ENCODE measurements around a stretch of chr12.

DNA sequence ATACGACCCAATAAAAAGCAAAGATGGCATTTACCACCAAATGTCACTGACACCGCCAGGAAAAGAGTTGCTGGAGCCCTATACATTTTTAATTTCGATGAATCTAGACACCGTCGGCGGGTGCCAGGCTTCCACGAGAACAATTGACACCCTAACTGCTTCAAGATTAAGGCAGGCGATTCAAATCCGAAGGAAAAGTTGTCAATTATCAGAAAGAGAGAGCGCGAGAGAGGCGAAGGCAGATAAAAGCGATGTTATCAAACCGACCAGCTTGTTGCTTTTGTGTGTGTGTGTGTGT is 1.5 kb downstream of the MED13L start:
- RRBS, 2 experiments = no CpG with 5 or more reads among the region's 14 CpGs
CAGE:
- cytosol, long polyA minus RNA = no peak
- cytosol, long polyA plus RNA = no peak
- long polyA plus RNA = no peak
- nucleus, long polyA minus RNA = no peak
- nucleus, long polyA plus RNA = no peak

- RRBS, 2 experiments = no CpG with 5 or more reads among the region's 8 CpGs
CAGE:
- cytosol, long polyA minus RNA = no peak
- cytosol, long polyA plus RNA = no peak
- long polyA plus RNA = no peak
- nucleus, long polyA minus RNA = no peak
- nucleus, long polyA plus RNA = no peak
These were observed 4.9 kb upstream of the MED13L start for GRCh38 chr12:116282386-116282843.

- RRBS, 2 experiments = no CpG with 5 or more reads among the region's 18 CpGs
CAGE:
- cytosol, long polyA minus RNA = no peak
- cytosol, long polyA plus RNA = no peak
- long polyA plus RNA = no peak
- nucleus, long polyA minus RNA = no peak
- nucleus, long polyA plus RNA = no peak
These were observed 108.2 kb upstream of the MED13L start for GRCh38 chr12:116385545-116386287.

DNA sequence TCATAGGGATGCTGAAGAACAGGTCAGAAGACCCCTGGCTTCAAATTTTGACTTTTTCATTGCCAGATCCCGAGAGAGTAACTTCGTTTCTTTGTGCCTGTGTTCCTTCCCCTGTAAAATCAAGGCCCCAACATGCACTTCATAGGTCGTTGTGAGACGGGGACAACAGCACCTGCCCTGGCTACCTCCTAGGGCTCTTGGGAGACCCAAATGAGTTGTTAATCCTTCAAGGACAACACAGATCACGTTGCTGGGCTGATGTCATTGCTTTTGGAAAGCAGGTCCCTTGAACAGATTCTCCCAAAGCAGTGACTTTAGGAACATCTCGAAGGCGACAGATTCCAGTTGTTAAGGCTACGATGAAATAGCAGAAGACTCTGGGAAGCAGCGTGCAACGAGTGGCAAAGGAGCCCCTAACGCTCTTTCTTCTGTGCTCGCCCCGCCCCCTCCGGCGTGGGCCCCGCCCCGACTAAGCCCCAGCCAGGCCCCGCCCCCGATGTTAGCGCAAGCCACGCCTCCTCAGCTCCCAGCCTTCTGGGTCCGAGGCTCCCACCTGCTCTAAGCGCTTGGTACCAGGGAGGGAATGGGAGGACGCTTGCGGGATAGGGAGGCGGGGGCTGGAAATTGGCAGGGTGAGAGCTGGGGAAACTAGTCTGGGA is 26.2 kb upstream of the MAP1LC3B2 start:
- RRBS, 2 experiments = no CpG with 5 or more reads among the region's 26 CpGs
CAGE:
- cytosol, long polyA minus RNA = no peak
- cytosol, long polyA plus RNA = no peak
- long polyA plus RNA = no peak
- nucleus, long polyA minus RNA = no peak
- nucleus, long polyA plus RNA = no peak

- RRBS, 2 experiments = no CpG with 5 or more reads among the region's 3 CpGs
CAGE:
- cytosol, long polyA minus RNA = no peak
- cytosol, long polyA plus RNA = no peak
- long polyA plus RNA = no peak
- nucleus, long polyA minus RNA = no peak
- nucleus, long polyA plus RNA = no peak
These were observed 35.3 kb downstream of the MAP1LC3B2 start for GRCh38 chr12:116594509-116594780.

GRCh38 chr12:116620281-116620776 is 61.1 kb downstream of the MAP1LC3B2 start:
- RRBS, 2 experiments = no CpG with 5 or more reads among the region's 8 CpGs
CAGE:
- cytosol, long polyA minus RNA = no peak
- cytosol, long polyA plus RNA = no peak
- long polyA plus RNA = no peak
- nucleus, long polyA minus RNA = no peak
- nucleus, long polyA plus RNA = no peak

GRCh38 chr12:116665646-116666113 is 72.2 kb downstream of the SPRING1 start:
- RRBS, 2 experiments = 93 to 94% methylated on average over 4 of the region's 12 CpGs
CAGE:
- cytosol, long polyA minus RNA = no peak
- cytosol, long polyA plus RNA = no peak
- long polyA plus RNA = no peak
- nucleus, long polyA minus RNA = no peak
- nucleus, long polyA plus RNA = no peak

DNA sequence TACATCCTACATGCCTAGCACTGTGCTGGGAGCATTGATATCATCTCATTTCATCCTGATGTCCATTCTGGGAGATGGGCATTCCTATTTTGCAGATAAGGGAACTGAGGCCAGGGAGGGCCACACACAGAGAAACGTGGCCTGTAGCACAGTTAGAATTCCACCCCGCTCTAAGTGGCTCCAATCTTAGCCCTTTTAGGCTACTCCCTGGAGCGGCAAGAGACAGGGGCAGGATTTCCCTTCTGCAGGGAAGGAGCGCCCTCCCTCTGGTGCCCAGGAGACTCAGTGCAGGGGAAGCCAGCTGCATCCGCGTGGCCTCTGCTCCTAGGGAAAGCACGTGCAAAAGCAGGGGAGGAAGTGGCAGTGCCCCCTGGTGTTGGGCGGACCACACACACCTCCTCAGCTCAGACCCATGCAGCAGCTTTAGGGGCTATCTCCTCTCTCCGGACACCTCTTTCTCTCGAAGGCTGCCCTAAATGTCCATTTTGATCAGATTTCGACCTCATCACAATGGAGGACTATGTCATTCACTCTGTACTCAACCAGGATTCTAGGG is 50.0 kb downstream of the SPRING1 start:
- RRBS, 2 experiments = no CpG with 5 or more reads among the region's 11 CpGs
CAGE:
- cytosol, long polyA minus RNA = no peak
- cytosol, long polyA plus RNA = no peak
- long polyA plus RNA = no peak
- nucleus, long polyA minus RNA = no peak
- nucleus, long polyA plus RNA = no peak

- RRBS, 2 experiments = no CpG with 5 or more reads among the region's 16 CpGs
CAGE:
- cytosol, long polyA minus RNA = no peak
- cytosol, long polyA plus RNA = no peak
- long polyA plus RNA = no peak
- nucleus, long polyA minus RNA = no peak
- nucleus, long polyA plus RNA = no peak
These were observed 44.6 kb downstream of the SPRING1 start for GRCh38 chr12:116693164-116693758.

DNA sequence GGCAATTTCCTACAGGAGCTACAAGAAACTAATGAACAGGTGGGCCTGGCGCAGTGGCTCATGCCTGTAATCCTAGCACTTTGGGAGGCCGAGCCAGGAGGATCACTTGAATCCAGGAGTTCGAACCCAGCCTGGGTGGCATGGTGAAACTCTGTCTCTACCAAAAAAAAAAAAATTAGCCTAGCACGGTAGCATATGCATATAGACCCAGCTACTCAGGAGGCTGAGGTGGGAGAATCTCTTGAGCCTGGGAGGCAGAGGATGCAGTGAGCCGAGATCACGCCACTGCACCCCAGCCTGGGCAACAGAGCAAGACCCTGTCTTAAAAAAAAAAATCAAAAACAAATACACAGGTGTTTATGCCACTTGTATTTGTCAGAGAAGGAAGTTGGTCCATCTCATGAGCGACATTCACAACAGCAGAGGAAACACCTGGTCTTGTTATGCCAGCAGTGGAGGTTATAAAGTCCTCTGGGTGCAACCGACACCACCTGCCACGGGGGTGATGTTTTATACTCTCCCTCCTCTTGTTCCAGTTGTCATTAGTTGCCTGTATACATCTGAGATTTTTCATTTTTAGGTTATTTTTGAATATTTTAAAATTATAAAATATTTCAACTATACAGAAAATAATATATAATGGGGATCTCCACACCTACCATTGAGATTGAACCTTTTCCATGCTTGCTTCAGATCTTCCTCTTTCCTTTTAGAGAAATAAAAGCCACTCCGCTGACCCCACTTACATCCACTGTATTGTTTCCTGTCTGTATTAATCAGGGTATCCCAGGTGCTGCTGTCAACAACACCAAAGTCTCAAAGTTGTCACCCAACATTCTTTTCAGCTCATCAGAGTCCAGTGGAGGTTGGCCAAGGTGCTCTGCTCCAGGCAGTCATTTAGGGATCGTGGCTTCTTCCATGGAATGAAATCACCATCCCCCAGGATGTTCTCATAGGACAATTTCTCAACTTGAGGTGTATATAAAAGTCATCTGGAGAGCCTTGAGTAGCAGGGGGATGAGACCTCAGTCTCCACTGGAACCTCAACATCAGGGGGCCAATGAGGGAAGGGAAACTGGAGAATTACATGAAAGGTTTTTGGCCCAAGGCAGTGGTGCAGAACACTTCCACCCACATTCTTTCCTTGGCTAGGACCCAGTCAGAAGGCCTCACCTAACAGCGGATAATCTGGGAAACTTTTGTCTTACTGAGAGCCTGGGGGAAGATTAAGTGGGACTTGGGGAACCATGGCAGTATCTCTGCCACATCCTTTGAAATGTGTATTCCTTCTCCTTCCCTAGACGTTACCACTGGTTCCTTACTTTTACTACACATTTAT is 65.1 kb downstream of the RNFT2 start:
- RRBS, 2 experiments = no CpG with 5 or more reads among the region's 13 CpGs
CAGE:
- cytosol, long polyA minus RNA = no peak
- cytosol, long polyA plus RNA = no peak
- long polyA plus RNA = no peak
- nucleus, long polyA minus RNA = no peak
- nucleus, long polyA plus RNA = no peak

- RRBS, 2 experiments = 29 to 30% methylated on average over 21 of the region's 51 CpGs
CAGE:
- cytosol, long polyA minus RNA = no peak
- cytosol, long polyA plus RNA = no peak
- long polyA plus RNA = no peak
- nucleus, long polyA minus RNA = no peak
- nucleus, long polyA plus RNA = no peak
These were observed 1.6 kb downstream of the HRK start for GRCh38 chr12:116879481-116880133.

GRCh38 chr12:117044816-117045811 is 54.1 kb downstream of the TESC start:
- RRBS, 2 experiments = 0% methylated on average over 5 of the region's 35 CpGs; no CpG with 5 or more reads in 1 of the 2 experiments
CAGE:
- cytosol, long polyA minus RNA = no peak
- cytosol, long polyA plus RNA = no peak
- long polyA plus RNA = no peak
- nucleus, long polyA minus RNA = no peak
- nucleus, long polyA plus RNA = no peak

GRCh38 chr12:117090840-117091349 is 8.3 kb downstream of the TESC start:
- RRBS, 2 experiments = 0% methylated on average over 1 of the region's 8 CpGs; no CpG with 5 or more reads in 1 of the 2 experiments
CAGE:
- cytosol, long polyA minus RNA = no peak
- cytosol, long polyA plus RNA = no peak
- long polyA plus RNA = no peak
- nucleus, long polyA minus RNA = no peak
- nucleus, long polyA plus RNA = no peak

GRCh38 chr12:117189634-117190131 is 587 bp downstream of the FBXO21 start:
- RRBS, 2 experiments = under 1 to 4% methylated on average over 6 to 9 of the region's 43 CpGs
CAGE:
- cytosol, long polyA minus RNA = no peak
- cytosol, long polyA plus RNA = no peak
- long polyA plus RNA = no peak
- nucleus, long polyA minus RNA = no peak
- nucleus, long polyA plus RNA = no peak

- RRBS, 2 experiments = no CpG with 5 or more reads among the region's 10 CpGs
CAGE:
- cytosol, long polyA minus RNA = no peak
- cytosol, long polyA plus RNA = no peak
- long polyA plus RNA = no peak
- nucleus, long polyA minus RNA = no peak
- nucleus, long polyA plus RNA = no peak
These were observed 7.7 kb downstream of the WSB2 start for GRCh38 chr12:118053034-118054010.

- RRBS, 2 experiments = no CpG with 5 or more reads among the region's 6 CpGs
CAGE:
- cytosol, long polyA minus RNA = no peak
- cytosol, long polyA plus RNA = no peak
- long polyA plus RNA = no peak
- nucleus, long polyA minus RNA = no peak
- nucleus, long polyA plus RNA = no peak
These were observed 3.0 kb upstream of the WSB2 start for GRCh38 chr12:118063605-118064724.

DNA sequence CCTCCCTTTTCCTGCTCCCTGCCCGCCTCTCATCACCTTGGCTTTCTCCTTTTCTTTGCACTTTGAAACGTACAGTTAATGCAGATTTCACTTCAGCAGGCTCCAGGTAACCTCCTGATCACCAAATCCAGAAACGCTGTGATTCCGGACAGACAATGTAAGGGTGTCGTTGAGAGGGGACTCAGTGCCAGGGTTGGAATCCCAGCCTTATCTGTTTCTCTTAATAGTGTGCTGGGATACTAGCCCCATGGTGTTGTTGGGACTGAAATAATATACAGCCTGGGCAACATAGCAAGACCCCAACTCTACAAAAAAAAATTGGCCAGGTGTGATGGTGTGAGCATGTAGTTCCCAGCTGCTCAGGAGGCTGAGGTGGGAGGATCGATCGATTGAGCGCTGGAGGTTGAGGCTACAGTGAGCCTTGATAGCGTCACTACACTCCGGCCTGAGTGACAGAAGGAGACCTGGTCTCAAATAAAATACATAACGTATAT is 1.2 kb downstream of the PEBP1 start:
- RRBS, 2 experiments = no CpG with 5 or more reads among the region's 11 CpGs
CAGE:
- cytosol, long polyA minus RNA = no peak
- cytosol, long polyA plus RNA = no peak
- long polyA plus RNA = no peak
- nucleus, long polyA minus RNA = no peak
- nucleus, long polyA plus RNA = no peak

DNA sequence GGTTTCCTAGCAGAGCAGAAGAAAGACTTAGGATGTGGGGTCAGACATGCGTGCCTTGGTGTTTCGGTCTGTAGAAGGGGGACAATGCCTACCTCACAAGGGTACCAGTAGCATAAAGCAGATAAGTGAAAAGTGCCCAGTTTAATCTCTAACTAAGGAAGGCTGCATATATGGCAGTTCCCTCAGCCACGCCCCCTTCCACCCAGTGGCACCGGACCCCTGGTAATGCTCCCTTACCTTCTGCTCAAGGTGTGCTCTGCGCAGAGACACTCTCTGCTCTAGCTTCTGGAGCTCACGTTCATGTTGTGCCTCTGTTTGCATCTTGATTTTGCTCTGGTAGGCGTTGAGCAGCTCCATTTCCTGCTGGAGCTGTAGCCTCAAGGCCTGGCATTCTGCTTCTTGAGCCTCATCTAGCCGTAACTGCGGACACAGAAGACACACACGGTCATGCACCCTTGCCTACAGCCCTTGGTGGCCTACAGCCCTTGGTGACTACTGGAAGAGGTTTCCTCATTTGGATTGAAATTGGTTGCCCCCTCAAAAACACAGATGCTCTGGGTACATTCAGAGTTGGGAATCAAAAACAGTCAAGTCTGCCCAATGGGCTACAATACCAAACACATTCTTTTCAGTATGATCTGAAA is 16.2 kb downstream of the PEBP1 start:
- RRBS, 2 experiments = no CpG with 5 or more reads among the region's 10 CpGs
CAGE:
- cytosol, long polyA minus RNA = no peak
- cytosol, long polyA plus RNA = no peak
- long polyA plus RNA = no peak
- nucleus, long polyA minus RNA = no peak
- nucleus, long polyA plus RNA = no peak

GRCh38 chr12:118158691-118159336 is 22.9 kb downstream of the PEBP1 start:
- RRBS, 2 experiments = no CpG with 5 or more reads among the region's 6 CpGs
CAGE:
- cytosol, long polyA minus RNA = no peak
- cytosol, long polyA plus RNA = no peak
- long polyA plus RNA = no peak
- nucleus, long polyA minus RNA = start-site peak on the minus strand at chr12:118158770-118158873, 9 reads
- nucleus, long polyA plus RNA = no peak

GRCh38 chr12:118308051-118308387 is 64.7 kb downstream of the TAOK3 start:
- RRBS, 2 experiments = no CpG with 5 or more reads among the region's 4 CpGs
CAGE:
- cytosol, long polyA minus RNA = no peak
- cytosol, long polyA plus RNA = no peak
- long polyA plus RNA = no peak
- nucleus, long polyA minus RNA = no peak
- nucleus, long polyA plus RNA = no peak